Zone of skin (tissue), 1 donor: ENCODE measurements around a stretch of chr15.

DNA sequence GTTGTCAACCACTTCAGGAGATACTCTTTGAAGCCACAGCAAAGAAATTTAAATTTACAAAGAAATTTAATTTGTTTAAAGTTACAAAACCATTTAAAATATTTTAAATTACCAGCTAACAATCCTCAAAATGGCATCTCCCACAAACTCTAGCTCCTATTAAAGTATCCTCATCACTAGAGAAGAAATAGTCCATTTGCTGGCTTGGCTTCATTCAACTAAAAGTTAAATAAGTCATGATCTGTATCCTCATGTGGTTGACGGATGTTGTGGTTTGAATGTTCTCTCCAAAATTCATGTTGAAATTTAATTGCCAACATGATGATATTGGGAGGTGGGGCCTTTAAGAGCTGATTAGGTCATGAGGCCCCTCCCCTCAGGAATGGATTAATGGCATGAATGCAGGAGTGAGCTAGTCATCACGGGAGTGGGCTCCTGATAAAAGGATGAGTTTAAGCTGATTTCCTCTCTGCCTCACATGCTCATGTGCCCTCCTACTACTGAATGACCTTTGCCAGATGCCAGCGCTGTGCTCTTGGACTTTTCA is 111.3 kb downstream of the MYO5A start:
- RRBS, result no CpG with 5 or more reads among the region's 3 CpGs

- RRBS, result no CpG with 5 or more reads among the region's 3 CpGs
Measured at GRCh38 chr15:52566789-52567284, 2.0 kb downstream of the ARPP19 start.

DNA sequence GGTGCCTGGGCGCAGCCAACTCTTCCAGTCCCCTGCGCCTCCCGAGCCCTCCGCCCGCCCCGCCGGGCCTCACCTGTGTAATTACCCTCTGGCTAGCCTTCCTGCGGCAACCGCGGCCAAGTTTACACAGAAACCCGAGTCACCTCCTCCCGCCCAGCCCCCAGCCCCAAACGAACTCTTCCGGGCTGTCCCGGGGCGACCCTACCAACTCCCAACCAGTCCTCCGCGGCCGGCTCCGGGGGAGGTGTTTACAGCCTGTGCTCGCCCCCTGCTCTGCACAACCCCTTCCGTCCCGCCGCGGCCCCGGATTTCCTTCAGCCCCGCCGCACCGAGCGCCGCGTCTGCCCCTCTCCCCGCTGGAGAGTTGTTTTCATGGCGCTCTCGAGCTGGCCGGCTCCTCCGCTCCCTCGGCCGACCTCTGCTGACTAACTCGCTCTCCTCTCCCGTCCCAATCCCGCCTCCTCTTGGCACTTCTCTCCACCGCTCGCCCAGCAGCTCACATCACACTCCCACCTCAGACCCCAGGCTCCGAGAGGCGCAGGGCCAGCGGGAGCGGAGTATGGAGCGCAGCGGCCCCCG is 600 bp downstream of the ATOSA start:
- RRBS, result under 1% methylated on average over 23 of the region's 51 CpGs

DNA sequence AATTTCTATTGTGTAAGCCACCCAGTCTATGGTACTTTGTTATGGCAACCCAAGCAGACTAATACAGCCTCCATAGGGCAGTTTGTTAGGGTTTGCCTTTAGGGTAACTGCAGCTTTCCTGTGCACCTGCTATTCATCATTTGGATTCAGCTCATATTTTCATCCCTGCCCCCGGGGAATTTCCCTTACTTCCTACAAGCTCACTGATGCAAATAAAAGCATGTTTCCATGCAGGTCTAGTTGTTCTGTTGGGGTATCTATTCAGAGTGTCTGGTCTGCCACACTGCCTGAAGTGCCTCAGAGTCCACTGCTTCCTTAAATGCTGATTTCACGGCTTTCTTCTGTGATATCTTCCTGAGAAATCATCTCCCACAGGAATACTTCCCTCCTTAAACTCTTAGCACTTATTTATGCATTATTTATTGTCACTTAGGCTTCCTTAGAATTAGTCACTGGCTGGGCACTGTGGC is 48.7 kb upstream of the ATOSA start:
- RRBS, result no CpG with 5 or more reads among the region's 2 CpGs

DNA sequence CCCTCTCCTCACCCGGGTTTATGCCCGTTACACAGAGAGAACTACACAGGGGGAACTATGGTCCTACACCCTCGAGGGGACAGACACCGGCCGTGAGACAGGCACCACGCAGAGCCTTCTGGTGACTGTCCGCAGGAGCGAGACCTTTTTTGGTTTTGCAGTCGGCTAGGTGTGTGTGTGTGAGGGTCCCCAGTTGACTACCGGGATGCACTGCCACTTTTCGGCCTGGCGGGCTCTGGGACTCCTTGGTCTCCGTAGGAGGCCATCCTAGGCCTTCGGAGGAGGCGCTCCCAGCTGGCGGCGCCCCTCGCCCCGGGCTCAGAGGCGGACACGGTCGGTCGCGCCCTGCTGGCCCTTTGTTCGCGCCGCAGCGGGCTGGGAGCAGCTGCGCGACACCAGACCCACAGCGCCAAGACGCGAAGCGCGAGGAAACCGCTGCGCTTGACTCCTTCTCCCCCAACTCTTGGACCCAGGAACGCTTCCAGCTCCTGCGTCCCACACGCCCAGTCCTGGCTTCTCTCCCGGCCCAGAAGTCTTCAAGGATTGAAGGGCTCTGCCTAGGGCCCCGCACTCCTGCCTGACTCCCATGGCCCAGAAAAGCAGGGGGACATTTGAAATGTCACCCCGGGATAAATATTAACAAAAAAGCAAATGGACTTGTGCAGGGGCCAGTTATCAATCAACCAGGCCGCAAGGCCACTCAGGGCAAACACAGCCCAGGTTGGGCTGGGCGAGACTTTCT is 5.4 kb downstream of the ONECUT1 start:
- RRBS, result 6% methylated on average over 16 of the region's 45 CpGs

- RRBS, result 3% methylated on average over 17 of the region's 28 CpGs
Measured at GRCh38 chr15:52805124-52805562, 15.0 kb upstream of the ONECUT1 start.

GRCh38 chr15:53437961-53438507 is 321.4 kb downstream of the WDR72 start:
- RRBS, result no CpG with 5 or more reads among the region's 3 CpGs

- RRBS, result no CpG with 5 or more reads among the region's 7 CpGs
Measured at GRCh38 chr15:53791628-53791847, 32.1 kb upstream of the WDR72 start.

GRCh38 chr15:53910861-53911466 is 67.3 kb upstream of the UNC13C start:
- RRBS, result no CpG with 5 or more reads among the region's 16 CpGs

GRCh38 chr15:54277722-54278292 is 299.6 kb downstream of the UNC13C start:
- RRBS, result no CpG with 5 or more reads among the region's 4 CpGs

DNA sequence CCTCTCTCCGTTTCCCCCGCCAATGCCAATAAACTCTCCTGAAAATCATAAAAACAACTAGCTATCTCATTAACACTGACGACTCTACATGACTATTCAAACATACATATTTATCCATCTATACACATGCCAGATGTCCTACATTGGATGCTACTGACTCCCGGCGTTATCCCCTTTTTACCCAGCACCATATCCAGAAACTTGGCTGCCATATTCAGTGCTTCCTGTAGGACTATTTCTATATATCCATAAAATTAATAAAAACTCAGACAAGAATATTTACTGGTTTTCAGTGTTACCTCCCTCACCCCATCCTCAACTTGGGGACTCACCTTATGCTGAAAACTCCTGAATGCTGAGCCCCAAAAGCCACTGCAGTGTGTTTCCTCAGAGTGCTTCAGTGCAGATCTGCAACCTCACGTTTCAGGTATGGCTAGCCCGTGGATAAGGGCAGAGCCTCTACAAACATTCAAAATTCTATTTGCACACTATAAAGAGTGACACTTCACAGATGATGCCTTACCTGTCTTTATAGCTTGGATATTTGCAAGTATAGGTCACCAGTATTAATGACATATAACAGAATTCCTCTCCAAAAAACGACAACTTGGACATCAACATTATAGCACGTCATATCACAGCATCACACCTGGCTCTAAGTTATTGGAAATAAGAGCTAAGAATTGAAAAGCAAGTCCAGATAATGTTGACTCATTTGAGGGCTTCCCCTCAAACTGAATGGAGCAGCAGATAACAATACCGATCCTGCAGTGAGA is 40.4 kb upstream of the RSL24D1 start:
- RRBS, result no CpG with 5 or more reads among the region's 10 CpGs

DNA sequence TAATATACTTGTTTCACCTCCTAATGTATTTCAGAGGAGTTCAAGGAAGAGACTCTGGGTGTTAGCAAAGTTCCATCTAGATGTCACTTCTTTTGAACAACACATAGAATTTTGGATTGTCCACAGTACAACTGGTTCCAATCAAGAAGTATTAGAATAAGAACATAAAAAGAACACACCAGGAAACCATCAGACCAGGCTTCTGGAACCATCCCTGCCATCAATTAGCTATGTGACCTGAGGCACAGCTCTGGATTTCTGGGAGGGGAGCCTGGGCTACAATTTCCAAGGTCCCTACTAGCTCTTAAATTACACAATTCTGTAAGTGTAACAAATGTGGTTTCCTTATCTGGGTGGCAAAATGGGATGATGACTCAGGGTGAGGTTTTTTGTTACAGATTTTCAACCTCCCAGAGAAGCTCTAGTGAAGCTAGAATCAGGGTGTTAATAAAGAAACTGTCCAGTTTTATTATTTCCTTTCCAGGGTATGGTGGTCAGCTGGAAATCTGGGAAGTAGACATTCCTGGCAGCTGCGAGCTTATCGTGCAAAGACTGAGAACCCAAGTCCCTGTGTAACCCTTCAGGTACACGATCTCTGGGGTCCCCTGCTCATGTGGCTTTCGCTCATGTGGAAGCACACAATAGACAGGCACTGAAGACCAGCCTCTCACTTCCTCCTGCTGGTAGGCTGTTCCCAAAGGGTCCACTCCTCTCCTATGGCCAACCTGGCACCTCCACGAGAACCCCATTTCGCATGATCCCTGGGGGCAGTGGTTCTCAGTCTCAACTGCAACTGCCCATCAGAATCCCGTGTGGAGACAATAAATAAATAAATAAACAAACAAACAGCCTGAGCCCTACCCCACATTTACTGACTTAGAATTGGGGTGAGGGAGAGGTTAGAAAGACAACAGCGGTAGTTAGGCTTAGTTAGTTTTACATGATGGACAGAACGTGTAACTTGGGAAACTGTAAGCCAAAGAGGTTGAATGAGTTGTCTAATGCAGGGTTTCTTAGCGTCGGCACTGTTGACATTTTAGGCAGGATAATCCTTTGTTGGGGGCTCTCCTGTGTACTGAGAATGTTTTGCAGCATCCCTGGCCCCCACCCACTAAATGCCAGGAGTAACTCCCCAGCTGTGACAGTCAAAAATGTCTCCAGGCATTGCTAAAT is 7.1 kb downstream of the RAB27A start:
- RRBS, result no CpG with 5 or more reads among the region's 11 CpGs

- RRBS, result no CpG with 5 or more reads among the region's 2 CpGs
Measured at GRCh38 chr15:55372655-55373200, 35.4 kb downstream of the CCPG1 start.

- RRBS, result no CpG with 5 or more reads among the region's 11 CpGs
Measured at GRCh38 chr15:55401163-55401744, 6.9 kb downstream of the CCPG1 start.

GRCh38 chr15:55513432-55514183 is 5.6 kb upstream of the DNAAF4 start:
- RRBS, result 86% methylated on average over 3 of the region's 22 CpGs

DNA sequence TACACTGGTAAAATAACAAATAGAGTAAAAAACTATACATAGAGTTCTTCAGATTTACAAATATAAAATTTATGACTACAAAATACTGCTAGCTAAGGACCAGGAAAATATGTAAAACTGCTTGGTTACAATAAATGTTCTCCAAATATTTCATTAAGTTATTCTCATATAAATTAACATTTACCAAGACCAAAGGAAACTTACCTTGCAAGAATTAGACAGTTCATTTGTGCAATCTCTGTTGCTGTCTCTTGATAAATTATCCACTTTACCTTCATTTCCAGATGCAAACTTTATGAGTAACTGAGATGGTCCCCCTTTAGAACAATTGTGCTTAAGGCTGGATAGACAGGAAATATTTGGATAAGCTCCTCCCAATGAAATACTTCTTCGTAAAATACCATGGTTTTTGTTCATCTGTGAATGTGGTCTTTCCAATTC is 78.3 kb downstream of the NEDD4 start:
- RRBS, result no CpG with 5 or more reads among the region's 1 CpG

GRCh38 chr15:56089318-56090243 is 96.2 kb upstream of the NEDD4 start:
- RRBS, result no CpG with 5 or more reads among the region's 1 CpG

- RRBS, result no CpG with 5 or more reads among the region's 4 CpGs
Measured at GRCh38 chr15:56812073-56812571, 78.8 kb upstream of the ZNF280D start.

GRCh38 chr15:56917969-56918226 is 546 bp upstream of the TCF12 start:
- RRBS, result no CpG with 5 or more reads among the region's 20 CpGs

- RRBS, result under 1% methylated on average over 39 of the region's 51 CpGs
Measured at GRCh38 chr15:56918956-56919375, 522 bp downstream of the TCF12 start.